ENCODE results near the genes PRPH2, C6orf226 and KLHDC3.

GRCh38 chr6:42024192-42024782 lies 26.0 kb upstream of the TAF8 start:
- PRO-cap = no peak

DNA sequence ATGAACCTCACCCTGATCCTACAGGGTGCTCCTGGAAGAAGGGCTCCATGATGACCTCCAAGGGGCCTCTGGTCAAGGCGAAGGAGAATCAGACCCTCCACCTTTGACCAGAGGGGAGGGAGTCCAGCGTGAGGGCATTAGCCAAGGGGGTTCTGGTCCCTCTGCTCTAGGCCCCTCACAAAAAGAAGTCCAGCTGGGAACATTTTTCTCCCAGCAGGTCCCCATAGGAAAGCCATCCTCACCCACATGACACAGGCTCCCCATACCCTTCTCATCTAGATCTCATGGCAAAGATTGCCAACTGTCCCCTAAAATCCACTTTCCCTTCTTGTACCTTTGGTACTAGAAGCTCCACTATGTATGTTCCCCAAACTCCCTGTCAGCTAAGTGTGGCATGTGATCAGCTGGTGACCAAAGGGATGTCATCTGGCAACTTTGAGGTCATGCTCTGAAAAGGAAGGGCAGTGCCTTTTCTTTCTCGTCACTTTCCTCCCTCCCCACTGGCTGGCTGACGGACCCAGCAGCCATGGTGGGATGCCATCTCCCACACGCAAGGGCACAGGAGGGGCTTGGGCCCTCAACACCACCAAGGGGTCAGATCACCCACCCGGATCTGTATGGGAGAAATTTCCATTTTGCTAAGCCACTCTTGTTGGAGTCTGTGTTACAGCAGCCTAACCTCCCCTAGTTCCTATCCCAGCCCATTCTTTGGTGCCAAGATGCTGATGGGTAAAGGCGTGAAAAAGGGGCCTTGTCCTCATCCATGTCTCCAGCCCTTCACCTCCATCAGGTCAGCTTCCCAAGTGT lies 23.8 kb upstream of the TAF8 start:
- PRO-cap = no peak

DNA sequence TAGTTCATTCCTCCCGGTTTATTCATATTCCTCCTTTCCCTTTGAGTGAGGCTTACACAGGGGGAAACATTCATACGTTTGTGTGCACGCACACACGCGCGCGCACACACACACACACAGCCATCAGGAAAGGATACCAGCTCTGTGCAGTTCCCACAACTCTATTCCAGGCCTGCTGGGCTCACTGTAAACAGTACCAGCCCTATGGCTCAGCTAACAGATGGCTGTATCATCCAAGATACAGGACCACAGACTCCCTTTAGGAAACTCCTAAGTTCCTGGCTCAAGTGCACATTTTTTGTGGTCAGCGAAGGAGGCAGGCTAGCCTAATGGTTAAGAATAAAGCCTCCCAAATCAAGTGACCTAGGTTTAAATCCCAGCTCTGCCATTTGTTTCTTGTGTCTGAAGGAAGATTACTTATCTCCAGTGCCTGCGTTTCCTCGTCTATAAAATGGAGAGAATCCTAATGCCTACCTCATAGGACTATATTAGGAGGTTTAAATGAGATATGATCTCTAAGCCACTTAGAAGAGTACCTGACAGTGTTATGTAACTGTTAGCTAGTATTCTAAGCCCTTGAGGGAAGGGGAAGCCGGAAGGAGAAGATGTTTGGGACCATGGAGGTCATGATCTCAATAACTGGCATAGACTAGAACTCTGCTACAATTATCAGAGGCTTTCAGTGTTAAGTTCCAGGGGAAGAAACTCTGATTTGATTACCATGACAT lies 3.6 kb upstream of the TAF8 start:
- PRO-cap = no peak

- PRO-cap = no peak
Measured at GRCh38 chr6:42101371-42102137, 40.9 kb downstream of the C6orf132 start.

DNA sequence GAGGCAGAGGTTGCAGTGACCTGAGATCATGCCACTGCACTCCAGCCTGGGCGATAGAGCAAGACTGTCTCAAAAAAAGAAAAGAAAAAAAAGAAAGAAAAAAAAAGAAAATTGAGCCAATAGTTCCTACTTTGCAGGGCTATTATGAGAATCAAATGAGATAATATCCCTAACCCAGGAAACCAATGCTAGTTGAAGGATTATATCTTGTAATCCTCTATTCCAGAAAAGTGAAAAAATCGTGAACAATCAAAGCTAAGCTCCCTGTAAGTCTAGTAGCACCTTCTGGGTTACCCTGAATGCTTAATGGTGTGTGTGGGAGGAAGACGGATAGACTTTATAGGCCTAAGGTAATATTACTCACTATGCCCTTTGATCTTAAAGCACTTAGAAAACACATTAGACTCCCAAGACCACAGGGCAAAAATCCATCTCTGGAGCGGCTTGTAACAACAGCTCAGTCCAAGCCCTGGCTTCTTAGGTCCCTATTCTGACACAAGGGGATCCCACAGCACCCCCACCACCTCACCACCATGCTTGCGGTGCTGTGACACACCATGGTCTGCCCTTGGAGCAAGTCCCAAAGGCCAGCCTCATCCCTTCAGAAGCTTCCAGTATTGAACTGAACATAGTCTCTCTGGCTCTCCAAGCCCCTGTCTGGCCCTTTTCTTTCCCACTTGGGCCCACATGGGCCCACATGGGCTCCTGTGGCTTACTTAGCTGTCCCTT lies 28.5 kb downstream of the C6orf132 start:
- PRO-cap = no peak

- PRO-cap = unidirectional peak, minus-strand start at chr6:42139307
Measured at GRCh38 chr6:42139105-42139605, 3.3 kb downstream of the C6orf132 start.

- PRO-cap = no peak
Measured at GRCh38 chr6:42199924-42200558, 5.3 kb upstream of the GUCA1B start.

- PRO-cap = no peak
Measured at GRCh38 chr6:42226052-42226619, 8.5 kb upstream of the MRPS10 start.

- PRO-cap = no peak
Measured at GRCh38 chr6:42249317-42249605, 31.6 kb upstream of the MRPS10 start.

GRCh38 chr6:42280065-42280768 lies 62.6 kb upstream of the MRPS10 start:
- PRO-cap = no peak

DNA sequence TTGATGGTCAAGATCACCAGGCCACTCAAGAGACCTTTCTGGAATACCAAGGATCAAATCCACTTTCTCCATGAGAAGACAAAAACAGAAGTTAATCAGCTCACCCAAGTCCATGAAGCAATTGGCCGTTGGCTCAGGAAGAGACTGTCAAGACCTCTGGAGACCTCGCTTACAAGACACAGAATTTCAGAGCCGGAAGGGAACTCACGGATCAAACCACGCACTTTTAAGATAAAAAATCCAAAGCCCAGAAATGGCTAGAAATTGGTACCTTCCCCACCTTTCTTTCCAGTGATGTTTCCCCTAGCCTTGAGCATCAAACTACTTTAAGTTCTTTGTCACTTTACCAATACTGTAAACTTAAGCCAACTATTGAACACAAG lies 3.3 kb downstream of the TRERF1 start:
- PRO-cap = no peak

DNA sequence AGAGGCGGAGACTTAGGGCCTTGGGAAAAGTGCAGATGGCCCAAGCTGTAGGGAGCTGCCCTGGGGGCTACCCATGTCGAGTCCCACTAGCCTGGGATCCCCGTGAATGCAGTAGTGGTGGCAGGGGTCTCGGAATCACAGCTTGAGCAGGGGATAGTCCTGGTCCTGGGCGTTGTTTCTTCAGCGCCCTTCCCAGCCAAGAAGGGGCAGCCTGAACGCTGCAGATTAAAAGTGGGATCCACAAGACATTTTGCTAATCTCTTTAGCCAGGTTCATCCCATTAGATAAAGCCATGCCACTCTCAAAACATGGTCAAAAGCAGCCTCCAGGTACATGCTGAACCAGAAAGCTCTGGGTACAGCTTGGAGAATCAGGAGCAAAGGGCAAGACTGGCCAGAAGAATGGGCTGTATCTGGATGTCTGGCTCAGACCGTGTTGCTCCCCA lies at the start of gene PRPH2:
TSS of gene PRPH2 (minus strand) at position 198 of the 445 bp plus-strand sequence.
- PRO-cap = no peak

GRCh38 chr6:42777503-42777855 lies 4.4 kb upstream of the BICRAL start:
- PRO-cap = no peak

GRCh38 chr6:42804723-42805135 lies 22.9 kb downstream of the BICRAL start:
- PRO-cap = no peak

DNA sequence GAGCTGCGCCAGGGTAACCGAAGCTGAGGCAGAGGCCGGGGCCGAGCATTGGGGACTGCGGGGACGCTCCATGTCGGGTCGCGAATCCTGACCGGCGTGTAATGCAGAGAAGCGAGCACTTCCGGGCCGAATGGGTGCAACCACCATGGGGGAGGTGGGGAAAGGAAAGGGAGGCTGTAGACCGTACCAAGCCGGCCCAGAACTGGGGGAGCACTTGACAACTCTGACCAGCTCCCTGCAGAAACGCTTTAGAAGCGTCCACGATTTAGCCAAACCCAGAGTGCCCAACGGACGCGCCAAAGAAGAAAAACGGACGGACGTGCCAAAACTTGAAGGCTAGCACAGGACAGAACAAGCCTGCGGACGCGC lies at the start of gene C6orf226:
TSS of gene C6orf226 (minus strand) at position 105 of the 369 bp plus-strand sequence.
- PRO-cap = bidirectional peak, plus-strand start at position 251 of the sequence, minus-strand start at position 103 of the sequence

DNA sequence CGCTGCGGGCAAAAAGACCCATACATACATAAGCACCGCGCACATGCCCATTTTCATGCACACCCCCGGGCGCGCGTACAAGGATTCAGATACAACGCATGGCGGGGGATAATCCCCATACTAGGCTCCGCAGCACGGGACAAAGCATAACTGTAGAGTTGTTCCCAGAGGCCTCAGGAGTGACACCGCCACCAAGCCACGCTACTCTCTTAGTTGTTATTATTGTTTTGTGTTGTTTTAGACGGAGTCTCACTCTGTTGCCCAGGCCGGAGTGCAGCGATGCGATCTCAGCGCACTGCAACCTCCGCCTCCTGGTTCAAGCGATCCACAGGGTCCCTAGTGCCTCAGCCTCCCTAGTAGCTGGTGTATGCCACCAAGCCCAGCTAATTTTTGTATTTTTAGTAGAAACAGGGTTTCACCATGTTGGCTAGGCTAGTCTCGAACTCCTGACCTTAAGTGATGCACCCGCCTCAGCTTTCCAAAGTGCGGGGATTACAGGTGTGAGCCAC lies 519 bp upstream of the C6orf226 start:
- PRO-cap = no peak

DNA sequence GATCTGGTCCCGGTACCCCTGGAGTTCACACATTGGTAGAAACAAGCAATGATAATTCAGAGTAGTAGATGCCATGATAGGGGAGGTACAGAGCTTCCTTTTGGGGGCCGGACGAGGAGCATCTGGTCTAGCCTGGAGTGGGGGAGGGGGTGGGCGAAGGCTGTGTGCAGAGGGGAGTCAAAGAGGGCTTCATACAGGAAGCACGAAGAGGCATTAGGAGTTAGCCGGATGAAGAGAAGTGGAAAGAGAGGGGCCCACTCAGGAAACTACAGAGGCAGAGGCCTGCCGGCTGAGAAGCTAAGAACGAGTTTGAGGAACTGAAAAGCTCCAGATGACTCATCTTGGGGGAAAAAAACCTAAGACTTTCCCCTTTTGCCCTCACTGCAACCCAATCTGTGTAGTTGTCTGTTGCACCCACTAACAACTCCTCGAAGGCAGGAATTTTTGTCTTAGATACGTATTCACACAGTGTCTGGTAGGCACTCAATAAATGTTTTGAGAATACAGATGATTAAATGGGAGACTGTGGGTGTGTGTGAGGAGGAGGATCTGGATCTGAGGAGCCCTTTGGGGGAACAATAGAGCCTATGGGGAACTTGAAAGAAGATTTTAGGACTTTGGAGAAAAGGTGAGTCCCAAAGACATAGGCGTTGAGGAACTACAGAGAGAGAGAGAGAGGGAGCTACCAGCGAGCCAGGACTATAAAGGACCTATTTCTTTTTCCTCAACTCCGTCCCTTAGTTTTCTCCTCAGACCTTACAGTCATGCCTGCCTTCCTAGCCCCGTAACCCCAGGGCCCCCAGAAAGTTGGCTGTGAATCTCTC lies 809 bp downstream of the CNPY3 start:
- PRO-cap = no peak

DNA sequence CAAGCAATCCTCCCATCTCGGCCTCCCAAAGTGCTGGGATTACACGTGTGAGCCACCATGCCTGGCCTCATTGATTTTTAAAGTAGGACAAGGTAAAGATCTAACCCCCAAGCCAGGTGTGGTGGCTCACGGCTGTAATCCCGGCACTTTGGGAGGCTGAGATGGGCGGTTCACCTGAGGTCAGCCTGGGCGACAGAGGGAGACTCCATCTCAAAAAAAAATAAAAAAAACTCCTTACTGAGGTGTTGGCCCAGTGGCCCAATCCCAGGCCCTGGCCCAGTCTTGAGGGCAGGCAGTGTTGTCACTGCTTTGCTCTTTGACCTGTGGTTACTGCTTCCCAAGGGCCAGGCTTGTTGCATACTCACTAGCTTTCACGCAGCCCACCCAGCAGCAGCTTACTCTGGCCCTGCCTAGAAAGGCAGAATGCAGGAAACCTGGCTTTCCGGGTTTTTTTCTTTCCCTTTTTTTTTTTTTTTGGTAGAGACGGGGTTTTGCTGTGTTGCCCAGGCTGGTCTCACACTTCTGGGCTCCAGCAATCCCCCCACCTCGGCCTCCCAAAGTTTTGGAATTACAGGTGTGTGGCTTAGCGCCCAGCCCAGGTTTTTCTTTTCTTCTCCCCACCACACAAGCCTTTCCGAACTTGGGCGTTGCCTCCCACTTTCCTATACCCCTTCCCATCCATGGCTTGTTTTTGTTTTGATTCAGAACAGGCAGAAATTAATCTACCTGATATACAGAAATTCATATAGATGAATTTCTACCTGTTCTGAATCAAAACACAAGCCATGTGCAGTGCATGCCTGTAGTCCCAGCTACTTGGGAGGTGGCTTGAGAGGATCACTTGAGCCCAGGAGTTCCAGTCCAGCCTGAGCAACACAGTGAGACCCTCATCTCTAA lies 13.3 kb downstream of the CNPY3 start:
- PRO-cap = no peak

- PRO-cap = bidirectional peak, plus-strand start at chr6:43014258, minus-strand start at chr6:43013919
Measured at GRCh38 chr6:43014025-43014982, at the start of gene KLHDC3. Gene KLHDC3, plus strand, starts transcription at chr6:43014249.

- PRO-cap = no peak
Measured at GRCh38 chr6:43026967-43027736, 5.7 kb downstream of the RRP36 start.